Colonic mucosa (tissue), 1 donor: ENCODE data around the gene LPIN1.

DNA sequence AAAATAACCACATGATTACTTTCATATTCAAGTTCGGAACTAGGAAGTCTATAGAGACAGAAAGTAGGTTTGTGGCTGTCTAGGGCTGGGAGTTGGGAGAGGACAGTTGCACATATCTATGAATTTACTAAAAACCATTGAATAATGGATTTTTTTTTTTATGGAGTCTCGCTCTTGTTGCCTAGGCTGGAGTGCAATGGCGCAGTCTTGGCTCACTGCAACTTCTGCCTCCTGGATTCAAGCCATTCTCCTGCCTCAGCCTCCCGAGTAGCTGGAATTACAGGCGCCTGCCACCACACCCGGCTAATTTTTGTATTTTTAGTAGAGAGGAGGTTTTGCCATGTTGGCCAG, 13.6 kb upstream of the PDIA6 start:
- PRO-cap, result no peak

GRCh38 chr2:11181403-11181809, 26.1 kb downstream of the SLC66A3 start:
- PRO-cap, result unidirectional peak, minus-strand start at chr2:11181466

GRCh38 chr2:11208044-11208572, 52.8 kb downstream of the SLC66A3 start:
- PRO-cap, result no peak

GRCh38 chr2:11214627-11215883, 59.8 kb downstream of the SLC66A3 start:
- PRO-cap, result no peak

- PRO-cap, result no peak
These were observed 93.5 kb downstream of the ROCK2 start for GRCh38 chr2:11250745-11251449.

DNA sequence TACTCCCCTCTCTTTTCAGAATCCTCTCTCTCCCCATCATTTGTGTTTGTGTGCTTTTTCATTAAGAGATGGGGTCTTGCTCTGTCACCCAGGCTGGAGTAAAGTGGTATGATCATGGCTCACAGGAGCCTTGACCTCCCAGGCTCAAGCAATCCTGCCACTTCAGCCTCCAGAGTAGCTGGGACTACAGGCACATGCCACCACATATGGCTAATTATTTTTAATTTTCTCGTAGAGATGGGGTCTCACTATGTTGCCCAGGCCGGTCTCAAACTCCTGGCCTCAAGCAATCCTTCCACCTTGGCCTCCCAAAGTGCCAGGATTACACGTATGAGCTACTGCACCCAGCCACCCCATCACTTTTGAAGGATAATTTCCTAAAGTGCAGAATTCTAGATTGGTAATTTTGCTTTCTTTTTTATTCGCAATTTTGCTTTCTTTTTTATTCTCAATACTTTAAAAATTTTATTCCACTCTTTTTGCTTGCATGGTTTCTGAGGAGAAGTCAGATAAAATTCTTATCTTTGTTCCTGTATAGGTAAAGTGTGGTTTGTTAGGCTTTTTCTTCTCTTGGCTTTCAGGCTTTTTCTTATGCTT, 74.6 kb downstream of the ROCK2 start:
- PRO-cap, result no peak

DNA sequence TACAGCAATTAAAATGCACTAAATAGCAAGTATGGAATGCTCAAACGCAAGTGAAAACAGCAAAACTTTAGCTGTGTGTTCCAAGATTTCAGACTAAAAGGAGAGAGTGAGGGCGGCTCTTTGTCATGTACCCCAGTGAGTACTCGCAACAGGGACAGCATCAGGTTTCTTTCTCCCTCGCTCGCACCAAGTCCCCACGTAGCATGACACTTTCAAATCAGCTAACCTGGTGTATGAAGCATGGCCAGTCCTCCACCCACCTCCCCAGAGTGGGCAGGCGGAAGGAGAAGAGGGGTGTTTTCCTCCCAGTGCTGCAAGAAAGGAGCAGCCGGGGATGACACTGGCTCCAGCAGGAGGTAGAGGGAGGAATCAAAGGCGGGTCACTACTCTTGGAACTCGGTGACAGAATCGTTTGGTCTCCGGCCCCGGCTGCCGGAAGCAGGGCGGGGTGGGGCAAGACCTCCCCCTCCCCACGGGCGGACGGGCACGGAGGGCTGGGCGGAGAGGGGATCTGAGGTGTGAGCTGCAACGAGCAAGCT, 930 bp downstream of the ROCK2 start:
- PRO-cap, result bidirectional peak, plus-strand start at position 316 of the sequence, minus-strand start at position 198 of the sequence; bidirectional peak, plus-strand start at position 497 of the sequence, minus-strand start at position 371 of the sequence

DNA sequence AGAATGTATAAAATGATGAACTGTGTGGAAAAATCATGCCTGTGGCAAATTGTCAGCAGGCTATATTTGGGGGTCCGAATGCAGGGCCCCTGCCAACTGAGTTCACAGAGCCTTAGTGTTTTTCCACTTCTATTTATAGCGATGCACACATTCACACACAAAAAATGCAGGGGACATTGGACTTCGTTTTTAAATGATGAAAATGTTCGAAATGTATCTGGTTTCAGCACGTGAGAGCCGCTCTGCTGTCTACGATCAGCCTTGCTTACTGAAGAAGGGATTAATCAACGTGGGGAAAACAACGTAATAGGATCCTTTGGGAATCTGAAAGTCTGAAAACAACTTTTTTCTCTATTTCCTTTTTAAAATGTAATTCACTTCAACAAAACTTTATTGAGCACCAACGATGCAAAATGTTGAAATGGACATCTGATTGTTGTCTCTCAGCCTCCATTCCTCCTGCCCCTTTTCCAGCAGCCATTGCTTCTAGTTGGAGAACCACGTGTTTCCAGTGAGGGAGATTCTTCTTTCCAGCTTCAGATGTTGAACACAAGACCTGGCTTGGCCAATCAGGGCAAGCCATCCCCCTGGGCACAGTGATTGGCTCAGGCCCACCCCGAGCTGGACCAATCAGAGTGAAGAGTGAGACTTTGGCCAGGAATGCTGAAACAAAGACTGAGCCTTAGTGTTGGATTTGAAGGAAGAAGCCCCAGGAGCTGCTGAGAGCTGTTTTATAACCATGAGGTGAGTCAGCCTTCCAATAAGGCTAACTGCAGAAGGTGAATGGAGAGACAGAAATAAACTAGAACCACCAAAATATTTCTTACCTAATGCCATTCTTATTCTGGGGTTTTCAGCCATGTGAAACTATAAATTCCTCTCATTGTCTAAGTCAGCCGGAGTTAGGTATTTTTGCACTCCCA, 59.1 kb downstream of the E2F6 start:
- PRO-cap, result bidirectional peak, plus-strand start at position 685 of the sequence, minus-strand start at position 530 of the sequence

DNA sequence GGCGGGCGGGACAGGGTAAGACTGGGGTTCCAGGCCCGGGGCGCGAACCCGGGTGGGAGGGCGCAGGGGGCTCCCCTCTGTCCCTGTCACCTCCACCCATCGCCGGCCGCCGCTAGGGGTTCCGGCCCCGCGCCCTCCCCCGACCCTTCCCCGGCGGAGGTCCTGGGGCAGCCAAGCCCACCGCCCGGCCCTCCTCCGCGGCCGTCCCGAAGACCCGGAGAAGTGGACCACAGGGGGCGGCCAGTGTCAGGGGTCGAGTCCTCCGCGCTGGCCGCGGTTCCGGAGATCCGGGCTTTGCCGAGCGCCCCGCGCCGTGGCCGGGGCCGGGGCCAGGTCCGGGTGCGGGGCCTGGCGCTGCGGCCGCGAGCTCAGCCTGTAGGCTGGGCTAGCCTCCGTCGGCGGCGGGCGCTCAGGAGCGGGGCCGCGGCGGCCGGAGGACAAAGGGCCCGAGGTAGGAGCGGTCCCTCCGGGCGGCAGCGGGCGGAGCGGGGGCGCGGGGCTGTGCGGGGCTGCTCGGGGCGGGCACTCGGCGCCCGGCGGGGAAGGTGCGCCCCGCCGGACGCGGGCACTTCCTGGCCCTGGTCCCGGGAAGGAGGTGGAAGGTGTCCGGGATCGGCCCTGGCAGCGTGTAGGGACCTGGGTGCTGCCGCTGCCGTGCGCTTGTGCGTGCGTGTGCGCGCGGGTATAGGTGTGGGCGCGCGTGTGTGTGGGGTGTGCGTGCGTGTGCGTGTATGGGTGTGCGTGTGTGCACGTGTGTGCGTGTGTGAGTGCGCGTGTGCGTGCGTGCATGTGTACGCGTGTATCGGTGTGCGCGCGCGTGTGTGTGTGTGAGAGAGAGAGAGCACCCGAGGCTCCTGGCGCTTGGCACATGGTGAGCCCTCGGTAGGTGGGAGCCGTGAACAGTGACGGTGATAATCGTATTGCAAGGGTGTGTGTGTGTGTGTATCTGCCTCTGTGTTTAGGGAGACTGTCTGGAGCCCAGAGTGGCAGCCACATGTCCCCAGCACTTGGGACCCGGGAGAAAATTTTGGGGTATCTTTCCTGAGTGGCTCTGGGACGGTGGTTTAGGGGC, 16.9 kb upstream of the E2F6 start:
- PRO-cap, result no peak

- PRO-cap, result no peak
These were observed 18.1 kb upstream of the E2F6 start for GRCh38 chr2:11483966-11484560.

DNA sequence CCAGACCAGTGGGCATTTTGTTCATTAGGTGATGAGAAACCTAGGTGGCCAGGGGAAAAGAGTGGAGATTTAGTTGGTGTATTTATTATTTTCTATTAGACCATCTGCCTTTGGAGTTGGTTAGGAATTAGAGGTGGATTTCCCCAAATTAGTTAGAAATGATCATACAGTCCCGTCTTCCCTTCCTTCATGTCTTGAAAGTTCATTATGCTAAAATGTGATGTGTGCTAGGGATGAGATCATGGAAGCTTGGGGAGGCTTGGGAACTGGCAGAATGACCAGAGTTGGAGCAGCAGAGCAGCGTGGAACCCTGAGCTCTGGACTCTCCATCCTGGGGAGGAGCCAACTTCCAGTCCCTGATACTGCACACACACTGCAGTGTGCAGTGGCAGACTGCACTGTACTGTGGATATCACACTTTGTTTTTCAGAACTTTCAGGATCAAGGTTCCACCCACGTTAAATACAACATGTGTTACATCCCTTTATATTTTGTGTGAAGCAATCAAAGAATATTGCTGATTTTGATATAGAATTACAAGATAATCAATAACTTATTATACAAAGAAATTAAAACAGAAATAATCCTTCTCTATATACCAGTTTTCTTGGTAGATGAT, 27.3 kb upstream of the GREB1 start:
- PRO-cap, result no peak

DNA sequence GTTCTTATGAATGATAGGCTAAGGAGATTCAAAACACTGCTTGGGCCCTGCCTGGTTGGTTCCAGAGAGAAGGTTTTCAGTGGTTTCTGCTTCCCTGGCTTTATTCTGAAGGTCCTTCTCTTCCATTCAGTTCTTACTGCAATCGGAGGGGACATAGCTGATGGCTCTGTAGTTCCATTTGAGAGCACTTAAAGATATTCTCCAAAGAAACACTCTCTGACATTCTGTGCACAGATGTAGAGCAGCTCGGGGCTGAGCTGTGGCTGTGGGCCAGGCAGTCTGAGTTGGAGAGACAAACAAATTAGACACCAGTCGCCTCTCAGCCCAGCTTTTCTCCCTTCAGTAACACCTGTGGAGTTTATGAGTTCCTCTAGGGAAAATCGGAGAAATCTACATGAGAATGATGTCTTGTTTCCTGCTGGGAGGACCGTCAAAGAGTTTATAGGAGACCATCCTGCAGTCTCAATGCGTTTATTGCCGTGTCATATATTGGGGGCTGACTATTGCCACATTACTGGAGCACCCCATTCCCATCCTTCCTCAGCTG, 6.6 kb downstream of the GREB1 start:
- PRO-cap, result no peak

DNA sequence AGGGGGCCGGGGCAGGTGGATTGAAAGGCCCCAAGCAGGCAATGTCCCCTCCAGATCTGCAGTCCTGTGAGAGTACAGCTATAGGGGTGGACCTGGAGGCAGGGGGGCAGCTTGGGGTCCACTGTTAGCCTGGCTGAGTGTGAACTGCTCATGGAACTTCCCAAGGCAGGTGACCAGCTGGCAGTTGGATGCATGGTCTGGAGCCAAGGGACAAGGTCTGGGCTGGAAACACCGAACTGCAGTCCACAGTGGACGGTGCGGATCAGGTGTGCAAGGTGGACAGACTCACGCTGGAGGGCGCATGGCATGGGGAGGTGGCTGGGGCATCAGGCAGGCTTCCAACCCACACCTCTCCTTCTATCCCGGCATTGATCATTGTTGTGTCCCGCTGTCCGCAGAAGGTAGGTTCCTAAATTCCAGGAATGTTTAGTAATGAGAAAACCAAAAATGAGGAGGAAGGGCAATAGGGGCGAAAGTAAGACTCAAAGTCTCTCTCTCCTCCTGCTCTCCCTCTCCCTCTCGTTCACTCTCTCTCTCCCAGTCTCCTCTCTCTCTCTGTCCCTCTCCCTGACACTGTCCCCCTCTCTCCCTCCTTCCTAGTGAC, 30.4 kb upstream of the LPIN1 start:
- PRO-cap, result no peak

DNA sequence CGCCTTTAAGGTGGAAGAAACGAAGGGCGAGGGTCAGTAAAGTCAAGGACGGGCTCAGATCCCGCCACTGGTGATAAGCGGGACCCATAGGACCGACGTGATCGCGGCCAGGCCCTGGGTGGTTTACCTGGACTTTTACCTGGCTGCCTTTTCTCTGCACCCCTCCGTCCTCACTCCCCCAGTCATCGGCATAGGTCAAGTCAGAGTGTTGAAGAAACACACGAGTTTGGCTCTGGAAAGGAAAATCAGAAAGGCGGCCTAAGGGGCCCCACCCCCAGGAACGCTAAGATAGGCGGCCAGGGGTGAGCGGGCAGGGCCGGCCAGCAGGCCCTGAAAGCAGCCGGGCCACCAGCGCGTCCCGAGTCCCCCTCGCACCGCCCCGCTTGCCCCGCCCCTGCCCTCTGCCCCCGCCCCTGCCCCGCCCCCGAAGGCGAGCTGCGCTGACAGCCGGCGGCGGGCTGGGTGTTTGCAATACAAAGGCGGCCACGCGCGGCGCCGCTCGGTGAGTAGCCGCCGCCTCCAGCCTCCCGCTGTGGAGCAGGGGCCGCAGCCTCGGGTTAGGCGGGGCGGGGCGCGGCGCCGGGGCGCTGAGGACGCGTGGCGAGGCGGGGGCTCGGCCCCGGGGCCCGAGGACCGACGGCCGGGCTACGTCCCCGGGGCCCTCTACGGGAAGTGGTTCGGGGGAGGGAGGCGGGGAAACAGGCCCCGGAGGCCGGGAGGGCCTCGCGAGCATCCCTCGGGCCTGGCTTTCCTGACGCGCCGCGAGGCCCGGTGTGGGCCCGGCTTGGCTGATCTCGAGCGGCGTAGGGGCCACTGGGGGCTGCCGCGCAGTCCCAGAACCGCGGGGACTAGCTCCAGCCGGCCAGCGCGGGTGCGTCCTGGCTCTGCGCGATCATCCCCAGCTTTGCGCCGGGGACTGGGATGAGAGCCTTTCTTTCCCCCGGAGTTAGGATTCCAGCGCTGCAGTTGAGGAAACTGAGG, at the start of gene LPIN1:
Gene LPIN1 (plus strand): TSS at position 463 of the 981 bp plus-strand sequence.
- PRO-cap, result bidirectional peak, plus-strand start at position 471 of the sequence, minus-strand start at position 331 of the sequence

DNA sequence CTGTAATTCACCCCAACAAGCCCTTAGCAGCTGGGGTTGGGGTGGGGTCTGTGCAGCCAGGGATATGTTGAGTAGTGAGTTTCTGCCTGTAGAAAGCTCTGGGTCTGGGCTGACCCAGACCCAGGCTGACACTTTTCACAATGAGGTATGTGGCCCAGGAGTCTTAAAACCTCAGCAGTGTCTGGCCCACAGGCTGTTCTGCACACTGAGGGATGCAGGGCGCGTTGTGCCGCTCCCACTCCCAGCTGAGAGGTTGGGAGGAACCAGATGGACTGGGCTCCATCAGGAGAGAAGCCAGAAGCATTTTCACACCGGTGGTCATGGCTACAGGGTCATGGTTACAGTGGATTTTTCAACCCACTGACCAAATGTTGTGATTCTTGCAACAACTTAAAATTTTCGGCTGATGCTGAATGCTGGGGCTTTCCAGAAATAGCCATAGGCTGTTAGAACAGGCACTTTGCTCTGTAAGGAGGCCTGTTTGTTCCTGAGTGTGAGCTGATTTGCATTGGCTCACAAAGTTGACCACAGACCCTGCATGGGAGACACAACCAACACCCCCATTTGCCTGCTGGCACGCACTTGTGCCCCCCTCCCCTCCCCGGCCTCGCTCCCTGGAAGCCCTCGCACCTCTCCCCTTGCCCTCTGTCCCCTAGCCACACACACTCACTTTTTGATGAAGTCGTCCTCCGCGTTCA, 3.2 kb downstream of the LPIN1 start:
- PRO-cap, result no peak

DNA sequence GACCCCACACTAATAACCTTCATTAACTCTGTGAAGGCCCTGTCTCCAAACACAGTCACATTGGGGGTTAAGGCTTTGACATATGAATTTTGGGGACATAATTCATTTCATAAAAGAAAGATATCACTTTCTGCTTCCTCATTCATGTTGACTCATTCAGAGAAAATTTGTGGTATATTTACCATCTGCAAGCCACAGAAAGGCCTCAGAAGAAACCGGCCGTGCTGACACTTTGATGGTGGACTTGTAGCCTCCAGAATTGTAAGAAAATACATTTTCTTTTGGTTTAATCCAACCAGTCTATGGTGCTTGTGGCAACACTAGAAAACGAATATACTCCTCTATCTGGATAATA, 262.3 kb downstream of the LPIN1 start:
- PRO-cap, result no peak

DNA sequence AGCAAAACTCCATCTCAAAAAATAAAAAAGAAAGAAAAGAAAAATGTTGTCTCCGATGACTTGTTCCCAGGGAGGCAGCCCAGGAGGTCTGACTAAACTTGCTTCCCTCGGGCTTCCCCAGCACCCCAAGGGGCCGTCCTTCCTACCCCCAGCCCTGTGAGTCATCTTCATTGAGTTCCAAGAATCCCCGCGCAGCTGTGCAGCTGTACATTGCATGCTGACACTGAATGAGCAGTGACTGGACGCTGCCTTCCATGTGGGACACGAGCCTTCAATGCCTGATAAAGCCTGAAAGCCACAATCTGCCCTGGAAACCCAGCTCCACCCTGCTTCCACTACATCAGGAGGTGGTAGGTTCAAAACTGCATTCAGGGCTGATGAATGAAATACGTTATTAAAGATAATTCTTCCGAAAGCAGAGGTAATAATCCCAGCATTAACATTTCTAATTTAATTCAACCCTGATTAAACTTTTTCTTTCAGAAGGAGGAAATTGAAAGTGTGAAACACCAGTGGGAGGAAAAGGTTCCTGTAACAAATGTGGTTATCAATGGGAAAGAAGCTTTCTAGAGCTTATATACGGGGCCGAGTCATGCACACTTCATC, 360.0 kb downstream of the LPIN1 start:
- PRO-cap, result no peak

DNA sequence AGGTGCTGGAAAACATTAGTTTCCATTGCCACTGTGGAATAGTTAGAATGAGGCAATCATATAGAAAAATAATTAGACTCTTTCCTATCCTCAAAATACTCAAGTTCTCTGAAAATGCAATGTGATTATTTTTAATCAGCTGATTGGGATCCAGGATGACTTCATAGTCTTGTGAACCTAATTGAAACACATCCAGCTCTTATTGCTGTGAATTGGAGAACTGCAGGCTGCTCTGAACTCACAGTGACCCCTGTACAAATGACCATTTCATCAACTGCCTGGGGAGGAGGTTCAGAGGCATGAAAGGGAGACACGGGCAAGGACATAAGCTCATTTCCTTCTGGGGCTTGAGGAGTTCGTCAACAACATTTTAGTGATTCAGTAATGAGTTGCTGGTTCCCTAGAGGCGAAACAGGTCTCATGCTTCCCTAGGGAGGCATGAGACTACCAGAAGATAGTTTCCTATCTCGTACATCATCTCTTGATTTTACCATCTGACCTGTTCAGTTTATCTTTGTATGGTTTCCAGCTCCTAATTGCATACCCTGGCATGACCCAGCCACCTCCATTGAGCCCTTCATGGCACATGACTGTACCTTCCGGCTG, 422.6 kb downstream of the LPIN1 start:
- PRO-cap, result unidirectional peak, plus-strand start at position 294 of the sequence; unidirectional peak, plus-strand start at position 333 of the sequence

DNA sequence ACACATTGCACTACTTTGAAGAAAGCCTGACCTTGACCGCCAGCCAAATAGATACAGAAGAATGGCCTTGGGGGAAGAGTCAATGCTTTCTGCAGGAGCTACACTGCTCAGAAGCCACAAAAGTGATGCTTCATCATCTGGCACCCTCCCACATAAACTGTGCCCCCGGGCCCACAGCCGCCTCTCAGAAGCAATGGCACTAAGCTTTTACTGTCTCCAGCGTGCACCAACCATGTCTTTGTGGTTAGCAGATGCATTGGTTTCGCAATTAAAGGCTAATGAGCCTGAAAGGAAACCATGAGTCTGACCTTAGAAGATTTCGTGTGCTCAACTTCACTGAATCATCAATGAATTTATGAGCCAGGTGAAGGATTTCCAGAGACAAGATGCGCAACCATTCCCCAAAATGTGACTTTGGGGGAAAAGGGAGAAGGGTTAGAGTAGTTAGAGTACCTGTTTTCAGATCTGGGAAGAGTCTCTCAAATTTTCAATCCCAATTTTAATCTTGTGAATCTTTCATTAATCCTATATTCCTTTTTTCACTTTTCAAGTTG, 209.4 kb upstream of the TRIB2 start:
- PRO-cap, result no peak

DNA sequence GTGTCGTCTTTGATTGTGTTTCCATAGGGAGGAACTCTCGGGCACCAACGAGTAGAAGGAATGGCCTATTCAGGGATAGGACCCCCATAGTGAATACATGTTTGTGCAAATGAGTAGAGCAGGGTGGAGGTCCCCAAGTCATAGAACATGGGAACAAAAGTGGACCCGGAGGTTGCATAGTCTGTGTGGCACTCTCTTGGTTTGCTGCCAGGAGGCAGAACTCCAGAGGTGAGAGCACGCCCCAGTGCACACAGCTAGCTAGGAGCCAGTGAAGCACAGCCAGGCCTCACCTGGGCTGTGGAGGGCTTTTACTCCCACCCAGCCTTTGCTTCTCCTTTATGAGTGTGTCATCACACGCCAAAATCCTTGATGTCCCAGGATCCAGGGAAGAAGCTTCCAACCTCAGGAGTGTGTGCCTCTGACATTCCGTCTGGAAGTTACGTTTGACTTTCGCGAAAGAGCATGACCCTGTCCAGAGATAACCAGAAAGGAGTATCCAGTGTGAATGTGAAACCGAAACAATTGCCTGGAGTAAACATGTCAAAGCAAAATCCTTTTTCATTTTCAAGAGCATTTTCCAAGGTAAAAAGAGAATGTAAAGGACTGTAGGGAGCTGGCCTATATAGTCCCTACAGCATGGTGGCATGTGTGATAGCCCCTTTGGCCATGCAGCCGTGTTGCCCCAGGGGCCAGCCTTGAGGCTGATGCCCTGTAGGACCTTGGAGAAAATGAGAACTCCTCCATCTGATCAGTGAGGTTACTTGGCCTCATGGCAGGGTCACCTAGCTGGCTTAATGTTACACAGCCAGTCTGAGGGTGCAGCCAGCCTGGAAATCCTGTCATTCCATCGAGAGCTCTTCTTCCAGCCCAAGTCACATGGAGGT, 8.7 kb downstream of the TRIB2 start:
- PRO-cap, result no peak